H9 (cell line): ENCODE results near the genes STBD1 and BMP2K.

DNA sequence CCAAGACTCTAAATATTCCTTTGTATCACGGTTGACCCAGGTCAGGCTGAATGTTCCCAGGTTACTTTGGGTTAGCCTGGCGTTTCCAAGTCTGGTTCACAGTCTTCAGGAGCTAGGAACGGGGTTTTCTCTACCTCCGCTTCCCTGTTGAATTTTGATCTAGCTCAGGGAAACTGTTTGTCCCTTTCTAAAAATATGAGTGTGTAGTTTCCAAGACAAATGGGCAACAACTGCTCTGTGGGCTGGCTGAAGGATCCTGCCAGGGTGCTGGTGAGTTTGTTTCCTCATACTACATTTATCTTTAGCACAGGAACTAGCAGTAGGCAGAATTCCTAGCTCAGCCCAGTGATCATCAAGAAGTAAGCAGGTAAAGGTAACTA, 13.3 kb upstream of the FAM47E start:
- PRO-cap = no peak

- PRO-cap = no peak
Measured at GRCh38 chr4:76277623-76278019, 26.1 kb downstream of the FAM47E start.

DNA sequence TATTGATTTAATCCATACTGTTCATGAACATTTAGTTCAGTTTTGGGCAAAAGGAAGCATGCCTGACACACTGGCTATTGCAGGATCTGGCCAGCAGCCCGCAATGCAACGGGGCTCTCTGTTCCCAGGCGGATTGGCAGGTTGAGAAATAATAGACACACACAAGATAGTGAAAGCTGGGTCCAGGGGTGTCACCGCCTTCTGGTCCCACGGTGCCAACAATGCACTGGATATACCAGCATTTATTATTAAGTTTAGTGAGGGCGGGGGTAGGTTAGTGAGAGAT, 24.9 kb upstream of the STBD1 start:
- PRO-cap = no peak

- PRO-cap = no peak
Measured at GRCh38 chr4:76301175-76301837, 5.2 kb upstream of the STBD1 start.

DNA sequence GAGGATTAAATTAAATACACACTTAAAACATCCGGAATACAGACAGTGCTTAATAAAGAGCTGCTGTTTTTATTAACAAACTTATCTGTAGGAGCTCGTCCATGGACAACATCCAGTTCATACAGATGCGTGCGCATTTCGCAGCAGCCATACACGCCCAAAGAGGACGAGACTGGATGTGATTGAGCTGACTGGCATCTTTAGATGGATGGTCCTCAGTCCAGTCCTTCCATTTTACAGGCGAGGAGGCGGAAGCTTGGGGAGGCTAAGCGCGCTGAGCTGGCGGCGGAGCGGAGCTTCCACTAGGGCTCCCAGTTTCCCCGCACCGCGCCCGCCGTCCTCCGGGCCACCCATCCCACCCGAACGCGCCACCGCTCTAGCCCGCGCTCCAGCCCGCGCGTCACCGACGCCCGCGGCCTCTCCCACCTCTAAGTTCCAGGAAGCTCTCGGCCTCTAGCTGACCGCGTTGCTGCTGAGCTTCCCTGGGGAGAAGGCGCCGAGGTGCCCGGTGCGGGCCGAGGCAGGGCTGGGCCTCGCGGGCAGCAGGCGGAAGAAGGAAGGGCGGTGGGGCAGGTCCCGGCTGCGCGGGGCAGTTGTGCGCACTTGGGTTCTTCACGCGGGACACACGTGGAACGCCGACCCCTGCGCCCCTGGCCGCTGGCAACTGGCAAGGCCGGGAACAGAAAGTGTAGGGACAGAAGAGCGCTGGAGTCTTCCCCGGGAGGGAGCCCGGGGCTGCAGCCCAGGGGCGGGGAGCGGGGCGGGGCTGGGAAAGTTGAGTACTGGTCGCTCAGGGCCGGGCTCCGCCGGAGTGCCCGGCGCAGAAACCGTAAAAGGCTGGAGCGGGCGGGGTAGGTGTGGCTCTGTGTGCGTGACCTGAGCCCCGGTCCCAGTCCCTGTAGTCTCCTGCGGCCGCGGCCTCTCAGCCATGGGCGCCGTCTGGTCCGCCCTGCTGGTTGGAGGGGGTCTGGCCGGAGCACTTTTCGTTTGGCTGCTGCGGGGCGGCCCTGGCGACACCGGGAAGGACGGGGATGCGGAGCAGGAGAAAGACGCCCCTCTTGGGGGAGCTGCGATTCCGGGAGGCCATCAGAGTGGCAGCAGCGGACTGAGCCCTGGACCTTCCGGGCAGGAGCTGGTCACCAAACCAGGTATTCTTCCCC, at the start of gene STBD1:
TSS of gene STBD1 (plus strand) at position 892 of the 1,160 bp plus-strand sequence.
- PRO-cap = bidirectional peak, plus-strand start at position 529 of the sequence, minus-strand start at position 474 of the sequence; bidirectional peak, plus-strand start at position 929 of the sequence, minus-strand start at position 681 of the sequence

GRCh38 chr4:76486816-76487258, 51.8 kb downstream of the SHROOM3 start:
- PRO-cap = no peak

- PRO-cap = no peak
Measured at GRCh38 chr4:76579452-76579792, 144.4 kb downstream of the SHROOM3 start.

GRCh38 chr4:76811566-76811862, 86.4 kb downstream of the SOWAHB start:
- PRO-cap = no peak

DNA sequence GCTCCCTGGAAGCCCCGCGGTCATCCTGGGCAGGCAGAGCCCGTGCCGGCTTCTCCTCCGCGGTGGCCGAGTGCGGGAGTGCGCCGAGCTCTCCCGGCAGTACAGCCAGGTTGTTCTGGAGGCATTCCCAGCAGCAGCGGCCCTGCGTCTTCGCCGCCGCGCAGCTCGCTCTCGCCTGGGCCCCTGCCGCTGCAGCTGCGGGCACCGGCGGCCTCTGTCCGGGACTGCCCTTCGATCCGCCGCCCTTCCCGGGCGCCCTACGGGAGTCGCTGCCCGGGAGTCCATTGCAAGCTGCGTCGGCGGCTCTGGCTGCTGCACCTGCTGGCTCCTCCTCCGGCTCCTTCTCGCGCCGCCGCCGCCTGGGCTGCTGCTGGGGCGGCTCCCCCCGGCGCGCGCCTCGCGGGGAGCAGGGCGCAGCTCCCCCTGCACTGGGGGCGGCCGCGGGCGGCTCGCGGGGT, 786 bp downstream of the SOWAHB start:
- PRO-cap = no peak

DNA sequence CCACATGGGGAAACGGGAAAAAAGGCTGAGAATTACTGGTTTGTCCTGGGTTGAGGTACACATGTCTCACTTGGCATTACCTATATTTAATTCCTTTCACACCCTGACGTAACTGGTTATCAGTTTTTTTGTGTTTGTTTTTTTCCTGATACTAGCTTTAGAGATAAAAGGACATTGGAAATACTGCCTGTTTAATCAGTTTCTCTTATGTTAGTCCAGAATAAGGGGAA, 12.9 kb downstream of the SEPTIN11 start:
- PRO-cap = no peak

- PRO-cap = no peak
Measured at GRCh38 chr4:77046754-77047345, 28.9 kb downstream of the CCNI start.

DNA sequence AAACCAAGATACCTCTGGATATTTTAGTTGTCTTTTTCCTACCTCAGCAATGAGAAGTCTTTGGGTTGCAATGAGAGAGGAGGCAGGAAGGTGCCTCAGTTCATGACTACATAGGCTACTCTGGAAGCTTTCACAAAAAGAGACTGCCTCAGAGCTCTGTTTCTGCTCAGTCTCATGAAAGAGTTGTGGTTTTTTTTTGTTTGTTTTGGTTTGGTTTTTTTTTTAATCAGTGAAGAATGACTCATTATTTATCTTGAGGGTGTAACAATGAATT, 67.6 kb upstream of the CXCL13 start:
- PRO-cap = no peak

DNA sequence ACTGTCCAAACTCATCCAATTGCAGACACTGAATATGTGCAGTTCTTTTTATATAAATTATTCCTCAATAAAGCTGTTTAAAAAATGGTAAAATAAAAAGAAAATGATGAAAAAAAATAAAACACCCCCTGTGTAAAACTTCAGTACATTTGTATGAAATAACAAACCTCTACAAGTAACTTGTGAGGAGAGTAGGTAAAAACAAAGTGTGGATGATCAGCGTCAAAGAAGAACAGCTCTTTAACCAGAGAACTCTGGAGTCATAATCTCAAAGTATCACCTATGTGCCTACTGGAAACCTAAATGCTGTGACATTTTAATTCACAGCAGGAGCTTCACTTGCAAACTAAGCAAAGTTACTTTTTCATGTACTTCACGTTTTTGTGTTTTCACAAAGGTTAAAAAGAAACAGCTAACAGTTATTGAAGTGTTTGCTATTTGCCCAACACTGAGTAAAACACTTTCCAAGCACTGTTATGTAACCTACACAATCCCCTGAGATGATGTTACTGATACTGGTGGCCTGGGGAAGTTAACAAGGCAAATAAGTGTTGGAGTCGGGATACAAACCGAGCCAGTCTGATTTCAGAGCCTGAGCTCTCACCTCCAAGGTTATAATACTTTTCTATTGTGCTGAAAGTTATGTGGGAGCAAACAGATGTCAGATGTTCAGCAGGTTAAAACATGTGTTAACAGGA, 4.2 kb upstream of the CXCL13 start:
- PRO-cap = no peak

DNA sequence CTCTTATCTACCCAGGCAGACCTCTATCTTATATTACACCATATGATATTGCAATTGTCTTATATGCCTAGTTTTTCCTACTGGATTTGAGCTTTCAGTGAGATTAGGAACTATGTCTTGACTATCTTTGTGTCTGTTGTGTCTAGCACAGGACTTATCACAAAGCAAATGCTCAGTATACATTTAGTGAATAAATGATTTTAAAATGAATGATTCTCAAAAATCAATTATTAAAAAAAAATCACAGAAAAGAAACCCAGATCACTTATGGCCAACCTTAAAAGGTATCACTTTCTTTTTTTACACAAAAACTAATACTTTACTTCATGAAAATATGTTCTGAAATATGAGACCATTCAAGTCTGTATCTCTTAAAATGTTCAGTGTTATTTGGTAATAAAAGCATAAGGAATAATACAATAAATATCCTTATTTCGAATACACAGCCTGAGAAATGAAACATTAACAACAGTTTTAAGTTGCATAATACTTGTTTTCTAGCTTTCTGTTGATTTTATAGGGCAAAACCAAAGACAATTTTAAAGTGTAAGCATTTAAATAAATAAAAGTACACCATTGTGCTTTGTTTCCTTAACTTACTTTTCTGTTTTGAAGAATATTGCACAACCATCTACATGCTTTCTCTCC, 77.5 kb downstream of the CNOT6L start:
- PRO-cap = no peak

- PRO-cap = no peak
Measured at GRCh38 chr4:77756076-77756659, 63.0 kb downstream of the CNOT6L start.

DNA sequence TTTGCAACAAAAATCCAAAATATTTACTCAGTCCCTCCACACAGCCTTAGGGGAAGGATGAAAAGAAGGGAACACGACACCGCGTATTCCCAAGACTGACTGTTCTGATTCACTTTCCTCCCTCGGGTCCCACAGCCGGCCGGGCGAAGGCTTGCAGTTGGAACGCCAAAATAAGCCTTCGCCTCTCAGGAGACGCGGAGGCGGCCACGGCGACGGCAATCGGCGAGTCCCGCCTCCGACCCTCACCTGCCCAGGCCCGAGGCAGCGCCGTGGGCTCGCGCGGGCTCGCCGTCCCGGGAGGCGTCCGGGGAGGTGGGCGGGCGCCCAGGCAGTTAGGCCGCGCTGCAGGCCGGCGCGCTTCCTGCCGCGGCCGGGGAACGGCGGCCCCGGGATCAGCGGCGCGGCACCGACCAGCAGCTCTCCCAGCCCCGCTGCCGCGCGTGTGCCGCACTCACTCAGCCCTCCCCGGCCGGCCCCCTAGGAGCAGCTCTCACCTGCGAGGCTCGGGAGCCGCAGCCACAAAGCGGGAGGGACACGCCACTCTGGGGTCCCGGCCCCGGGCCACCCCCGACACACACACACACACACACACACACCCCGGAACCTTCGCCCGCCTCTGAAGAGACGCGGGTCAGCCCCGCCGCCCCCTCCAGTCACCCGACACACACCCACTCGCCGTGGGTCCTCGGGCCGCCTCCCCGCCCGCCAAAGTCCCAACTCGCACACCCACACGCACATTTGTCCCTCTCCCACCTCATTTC, 508 bp downstream of the CNOT6L start:
- PRO-cap = unidirectional peak, plus-strand start at position 112 of the sequence

GRCh38 chr4:77820332-77820783, 1.2 kb upstream of the CNOT6L start:
- PRO-cap = bidirectional peak, plus-strand start at chr4:77820372, minus-strand start at chr4:77820245; bidirectional peak, plus-strand start at chr4:77820600, minus-strand start at chr4:77820607

- PRO-cap = no peak
Measured at GRCh38 chr4:78610411-78610864, 58.9 kb downstream of the ANXA3 start.

DNA sequence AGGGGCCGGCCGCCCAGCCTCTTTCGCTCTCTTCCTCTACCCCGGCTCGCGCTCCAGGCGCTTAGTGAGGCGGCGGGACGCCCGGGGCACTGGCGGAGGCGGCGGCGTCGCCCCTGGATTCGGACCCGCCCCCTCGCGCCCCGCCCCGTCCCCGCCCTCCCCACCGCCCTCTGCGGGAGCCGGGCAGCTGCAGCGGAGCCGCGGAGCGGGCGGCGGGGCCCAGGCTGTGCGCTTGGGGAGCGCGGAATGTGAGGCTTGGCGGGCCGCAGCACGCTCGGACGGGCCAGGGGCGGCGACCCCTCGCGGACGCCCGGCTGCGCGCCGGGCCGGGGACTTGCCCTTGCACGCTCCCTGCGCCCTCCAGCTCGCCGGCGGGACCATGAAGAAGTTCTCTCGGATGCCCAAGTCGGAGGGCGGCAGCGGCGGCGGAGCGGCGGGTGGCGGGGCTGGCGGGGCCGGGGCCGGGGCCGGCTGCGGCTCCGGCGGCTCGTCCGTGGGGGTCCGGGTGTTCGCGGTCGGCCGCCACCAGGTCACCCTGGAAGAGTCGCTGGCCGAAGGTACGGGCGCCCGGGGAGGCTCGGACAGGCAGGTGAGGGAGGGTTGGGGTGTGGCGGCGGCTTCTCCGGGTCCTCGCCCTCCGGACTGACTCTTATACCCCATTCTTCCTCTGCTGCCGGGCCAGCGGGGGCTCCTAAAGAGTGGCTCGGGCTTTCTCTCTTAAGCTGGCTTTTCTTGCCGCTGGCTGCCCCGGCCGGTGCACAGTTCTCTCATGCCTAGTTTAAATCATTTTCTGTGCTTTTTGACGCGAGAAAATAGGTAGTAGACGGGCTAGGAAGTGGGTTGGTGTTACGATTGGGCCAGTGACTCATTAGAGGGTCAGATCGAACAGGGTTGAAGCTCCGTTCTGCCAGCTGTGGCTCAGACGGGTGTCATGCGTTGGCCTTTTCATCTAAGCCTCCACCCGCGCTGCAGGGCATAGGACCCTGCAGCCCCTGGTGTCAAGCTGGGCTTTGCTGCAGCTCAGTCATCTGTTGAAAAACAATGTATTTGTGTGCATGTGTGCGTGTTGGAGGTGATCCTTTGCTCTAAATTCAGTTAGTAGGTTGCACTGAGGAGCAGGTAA, at the start of gene BMP2K:
TSS of gene BMP2K (plus strand) at position 186 of the 1,123 bp plus-strand sequence.
- PRO-cap = bidirectional peak, plus-strand start at position 186 of the sequence, minus-strand start at position 66 of the sequence; bidirectional peak, plus-strand start at position 725 of the sequence, minus-strand start at position 669 of the sequence; unidirectional peak, minus-strand start at position 951 of the sequence

GRCh38 chr4:78823645-78824433, 47.7 kb downstream of the BMP2K start:
- PRO-cap = no peak